Metastatic Breast Carcinoma in the Brain (tissue), 10 donors: ENCODE measurements around a stretch of chr12.

DNA sequence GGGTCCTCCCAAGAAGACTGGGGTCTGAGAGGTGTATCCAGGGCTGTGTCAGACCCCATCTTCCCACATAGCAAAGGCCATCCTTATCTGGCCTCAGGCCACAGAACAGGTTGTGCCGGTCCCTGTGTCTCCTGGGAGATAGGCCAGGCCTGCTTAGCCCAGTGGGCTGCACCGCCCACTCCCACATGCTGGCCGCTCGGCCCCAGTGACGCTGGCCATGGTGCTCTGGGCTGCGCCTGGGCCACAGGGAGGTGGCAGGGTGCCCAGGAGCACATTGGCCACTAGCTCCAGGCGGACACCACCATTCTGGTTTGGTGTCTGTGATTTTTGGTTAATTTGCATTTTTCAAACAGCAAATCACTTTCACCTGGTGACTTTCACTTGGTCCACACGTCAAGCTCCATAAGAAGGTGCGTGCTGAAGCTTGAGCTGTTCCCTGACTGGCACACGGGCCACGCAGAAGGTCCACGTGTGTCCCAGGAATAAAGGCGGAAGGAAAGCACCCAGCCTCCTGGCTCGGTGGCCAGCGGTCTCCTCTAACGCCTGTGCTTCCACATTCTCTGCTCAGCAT, 4.5 kb downstream of the FBRSL1 start:
- PRO-cap, 10 experiments, result peak in 1 of 10 experiments; most common plus-strand start position 512 of the sequence (in 1)

- PRO-cap, 10 experiments, result no peak in any of the 10 experiments
Observed at GRCh38 chr12:132511046-132511297, 21.0 kb downstream of the FBRSL1 start.

GRCh38 chr12:132528511-132528984, 38.6 kb downstream of the FBRSL1 start:
- PRO-cap, 10 experiments, result no peak in any of the 10 experiments

- PRO-cap, 10 experiments, result no peak in any of the 10 experiments
Observed at GRCh38 chr12:132583402-132584172, 26.8 kb downstream of the LRCOL1 start.

- PRO-cap, 10 experiments, result no peak in any of the 10 experiments
Observed at GRCh38 chr12:132649513-132650167, 31.1 kb downstream of the P2RX2 start.

GRCh38 chr12:132731426-132732078, 20.9 kb downstream of the PGAM5 start:
- PRO-cap, 10 experiments, result no peak in any of the 10 experiments

GRCh38 chr12:132823947-132824945, 4.4 kb downstream of the GOLGA3 start:
- PRO-cap, 10 experiments, result no peak in any of the 10 experiments

DNA sequence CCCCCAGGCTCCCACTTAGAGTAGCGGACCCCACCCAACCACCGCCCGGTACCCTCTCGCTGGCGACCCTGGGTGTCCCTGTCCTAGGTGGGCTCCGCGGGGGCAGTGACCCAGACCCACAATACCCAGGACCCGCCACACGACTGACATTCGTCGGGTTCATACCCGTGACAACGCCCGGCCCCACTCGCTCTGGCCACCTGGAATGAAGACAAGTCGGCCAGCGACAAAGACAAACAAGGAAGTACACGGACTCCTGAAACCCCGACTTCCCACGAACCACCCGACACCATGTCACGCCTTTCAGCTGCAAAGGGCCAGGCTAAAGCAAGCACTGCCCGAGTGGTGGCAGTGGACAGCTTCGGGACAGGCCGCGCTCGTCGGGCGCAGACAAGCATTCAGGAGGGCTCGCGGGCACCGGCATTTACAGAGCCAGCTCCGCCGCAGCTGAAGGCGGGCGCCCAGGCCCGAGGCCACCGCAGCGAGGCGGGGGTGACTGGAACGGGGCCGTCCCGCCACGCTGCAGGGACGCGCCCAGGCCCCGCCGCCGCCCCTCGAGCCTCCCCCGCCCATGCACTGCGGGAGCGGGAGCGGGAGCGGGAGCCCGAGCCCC, 401 bp downstream of the GOLGA3 start:
- PRO-cap, 10 experiments, result peak in 7 of 10 experiments; most common plus-strand start position 351 of the sequence (in 4); most common minus-strand start position 207 of the sequence (in 3)

GRCh38 chr12:132866258-132866846, 21.1 kb downstream of the CHFR start:
- PRO-cap, 10 experiments, result no peak in any of the 10 experiments

DNA sequence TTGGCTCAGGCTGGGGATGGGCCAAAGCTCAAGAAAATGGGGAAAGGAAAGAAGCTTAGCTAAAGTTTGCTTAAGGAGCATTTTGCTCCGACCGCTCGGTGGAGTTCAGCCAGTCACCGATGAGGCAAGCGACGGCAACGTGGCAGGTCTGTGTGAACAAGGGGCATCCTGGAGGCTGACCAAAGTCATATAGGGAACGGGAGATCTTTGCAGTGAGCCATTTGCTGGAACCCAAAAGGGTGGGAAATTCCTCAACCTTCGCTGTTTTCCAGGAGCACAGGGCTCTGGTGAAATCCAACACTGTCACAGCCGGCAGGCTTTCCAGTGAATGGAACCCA, 792 bp downstream of the ZNF605 start:
- PRO-cap, 10 experiments, result peak in 1 of 10 experiments; most common plus-strand start position 112 of the sequence (in 1); most common minus-strand start position 121 of the sequence (in 1)

- PRO-cap, 10 experiments, result no peak in any of the 10 experiments
Observed at GRCh38 chr12:133086811-133087505, 6.2 kb downstream of the ZNF140 start.

DNA sequence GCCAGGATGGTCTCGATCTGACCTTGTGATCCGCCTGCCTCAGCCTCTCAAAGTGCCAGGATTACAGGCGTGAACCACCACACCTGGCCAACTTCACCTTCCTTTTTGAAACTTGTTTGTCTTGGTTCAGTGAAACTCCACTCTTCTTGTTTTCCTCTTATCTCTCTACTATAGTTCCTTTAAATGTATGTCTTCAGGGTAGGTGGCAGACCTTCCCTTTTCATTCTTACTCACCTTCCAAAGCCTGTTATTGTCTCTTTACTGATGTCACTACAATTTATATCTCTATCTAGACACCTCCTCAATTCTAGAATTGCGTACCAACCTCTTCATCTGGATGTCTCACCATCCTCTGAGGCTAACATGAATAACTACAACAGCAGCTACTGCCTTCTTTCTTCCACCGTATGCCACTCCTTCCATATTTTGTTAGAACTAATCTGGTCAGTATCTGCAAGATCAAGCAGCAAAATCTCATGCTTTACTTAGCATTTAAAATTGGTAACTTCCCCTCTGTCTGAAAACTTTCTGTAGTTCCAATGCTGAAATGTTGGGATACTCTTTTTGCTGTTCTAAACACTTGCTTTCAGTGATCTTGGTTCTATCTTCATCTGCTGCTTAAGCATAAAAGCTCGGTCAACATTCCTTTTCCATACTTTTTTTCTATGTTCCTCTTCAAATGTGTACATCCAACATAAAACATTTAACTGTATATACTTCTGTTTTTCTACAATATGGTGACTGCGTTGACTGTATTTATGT, 11.7 kb downstream of the ZNF891 start:
- PRO-cap, 10 experiments, result no peak in any of the 10 experiments

- PRO-cap, 10 experiments, result no peak in any of the 10 experiments
Observed at GRCh38 chr12:133202627-133203704, 21.7 kb downstream of the ZNF268 start.